Duodenum (tissue), 1 donor: ENCODE measurements around a stretch of chrX.

- PRO-cap = no peak
Observed at GRCh38 chrX:10045198-10045930, 78.2 kb downstream of the CLDN34 start.

GRCh38 chrX:10067075-10067651, 89.6 kb upstream of the CLCN4 start:
- PRO-cap = no peak

GRCh38 chrX:10105089-10105882, 51.5 kb upstream of the CLCN4 start:
- PRO-cap = no peak

- PRO-cap = no peak
Observed at GRCh38 chrX:10566726-10567635, 53.4 kb downstream of the MID1 start.

GRCh38 chrX:10769986-10770286, 149.6 kb upstream of the MID1 start:
- PRO-cap = no peak

DNA sequence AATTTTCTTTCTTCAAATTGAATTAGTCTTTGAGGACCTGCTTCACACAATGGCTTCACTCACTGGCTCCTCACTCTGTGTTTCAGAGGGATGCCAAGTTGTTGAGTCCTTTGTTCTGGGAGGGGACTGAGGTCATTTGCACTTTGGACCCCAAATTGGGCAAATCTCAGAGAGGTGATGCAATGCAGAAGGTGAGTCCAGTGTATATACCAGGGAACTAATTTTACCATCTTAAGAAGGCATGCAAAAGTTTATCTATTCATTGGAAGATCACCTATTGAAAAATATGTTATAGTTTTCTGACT, 149.9 kb upstream of the MID1 start:
- PRO-cap = no peak

GRCh38 chrX:11191587-11192377, 80.7 kb downstream of the HCCS start:
- PRO-cap = no peak

- PRO-cap = no peak
Observed at GRCh38 chrX:11309160-11309548, 15.9 kb downstream of the AMELX start.

DNA sequence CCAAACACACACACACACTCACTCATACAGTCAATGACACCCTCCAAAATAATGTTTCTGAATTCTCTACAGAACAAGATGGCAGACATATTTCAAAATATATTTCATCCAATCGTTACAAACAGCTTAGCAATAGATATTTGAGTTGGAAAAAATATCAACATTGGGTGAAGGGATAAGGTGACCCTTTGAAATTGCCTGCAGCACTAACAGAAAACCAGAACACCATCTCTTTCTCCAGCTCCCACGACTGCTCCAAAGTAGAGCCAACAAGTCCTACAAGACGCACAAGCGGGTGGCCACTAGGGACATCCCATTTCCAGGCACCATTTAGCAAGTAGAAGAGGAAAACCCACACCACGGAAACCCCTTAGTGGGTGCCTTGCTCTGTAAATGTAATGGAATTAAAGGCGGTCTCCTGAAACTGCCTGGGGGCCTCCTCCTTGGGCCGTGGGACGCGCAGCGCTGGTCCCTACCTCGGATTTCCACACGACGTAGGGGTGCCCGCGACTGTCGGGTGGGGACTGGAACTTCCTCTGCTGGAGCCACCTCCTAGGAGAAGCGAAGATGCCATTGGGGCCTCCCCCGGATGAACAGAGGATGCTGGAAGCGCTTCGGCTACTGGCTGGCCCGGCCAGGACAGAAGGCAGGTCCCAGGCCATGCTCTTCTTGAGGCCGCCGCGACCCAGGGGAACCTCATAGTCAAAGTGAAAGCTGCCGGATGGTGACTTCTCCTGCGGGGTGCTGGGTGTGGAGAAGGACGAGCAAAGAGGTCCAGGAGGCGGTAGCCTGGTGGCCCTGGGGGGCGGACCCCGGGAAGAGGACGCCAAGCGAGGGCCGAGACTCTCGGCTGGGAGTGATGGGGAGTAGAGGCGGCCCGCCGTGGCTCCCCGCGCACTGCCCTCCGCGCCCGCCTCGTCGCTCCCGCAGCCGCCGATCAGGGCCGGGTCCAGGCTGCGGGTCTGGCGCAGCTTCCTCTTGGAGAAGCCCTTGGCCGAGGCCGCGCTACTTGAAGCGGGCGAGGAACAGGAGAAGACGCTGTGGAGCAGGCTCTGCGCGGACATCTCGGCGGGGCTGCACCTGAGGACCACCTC, 1.6 kb downstream of the ARHGAP6 start:
- PRO-cap = unidirectional peak, minus-strand start at position 512 of the sequence

- PRO-cap = no peak
Observed at GRCh38 chrX:12772446-12772949, 18.7 kb upstream of the PRPS2 start.

DNA sequence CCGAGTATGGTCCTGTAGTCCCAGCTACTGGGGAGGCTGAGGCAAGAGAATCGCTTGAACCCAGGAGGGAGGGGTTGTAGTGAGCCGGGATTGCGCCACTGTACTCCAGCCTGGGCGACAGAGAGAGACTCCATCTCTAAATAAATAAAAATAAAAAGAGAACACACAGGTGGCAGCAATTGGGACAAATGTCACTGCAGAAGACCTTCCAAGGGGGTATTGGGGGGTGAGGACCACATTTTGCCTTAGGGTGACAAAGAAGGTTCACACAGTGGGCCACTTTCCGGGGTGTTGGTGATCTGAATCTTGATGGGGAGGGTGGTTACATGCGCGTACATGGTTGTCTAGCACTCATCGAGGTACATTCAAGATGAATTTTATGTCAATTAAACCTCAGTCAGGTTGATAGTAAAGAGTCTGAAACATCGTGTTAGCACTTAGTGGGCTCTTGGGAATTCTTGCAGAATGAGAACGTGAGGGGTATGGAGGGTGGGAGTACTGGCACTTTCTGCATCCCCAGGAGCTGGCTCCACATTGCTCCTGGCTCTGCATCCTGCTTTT, 20.5 kb upstream of the TMSB4X start:
- PRO-cap = no peak

- PRO-cap = no peak
Observed at GRCh38 chrX:12978954-12979567, 4.2 kb downstream of the TMSB4X start.

DNA sequence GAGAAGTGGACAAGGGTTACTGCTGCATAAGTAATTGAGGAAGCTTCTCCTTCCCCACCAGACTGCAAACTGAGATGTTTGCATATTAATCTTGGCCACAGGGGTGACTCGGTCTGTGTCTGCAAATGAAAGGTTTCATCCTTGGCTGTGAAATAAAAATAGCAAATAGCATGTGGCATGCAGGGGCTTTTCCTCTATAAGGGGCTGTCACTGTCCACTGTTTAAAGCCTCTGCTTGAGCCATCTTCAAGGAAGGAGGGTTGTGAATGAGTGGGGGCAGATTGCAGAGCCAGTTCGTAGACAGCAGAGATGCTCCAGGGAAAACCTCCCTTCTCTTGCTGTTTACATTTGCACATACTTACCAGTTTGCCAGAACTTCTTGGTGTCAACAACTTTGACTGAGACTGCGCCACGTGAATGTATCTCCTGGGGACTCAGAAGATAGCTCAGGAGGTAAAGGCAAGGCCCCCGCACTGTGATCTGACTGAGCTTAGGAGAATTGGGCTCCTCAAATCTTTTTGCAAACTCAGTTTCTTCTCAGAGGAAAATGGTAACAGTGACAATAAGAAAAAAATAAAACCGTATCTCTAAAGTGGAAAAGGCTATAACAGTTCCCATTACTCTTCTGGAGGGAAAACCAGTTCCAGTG, 33.4 kb downstream of the TMSB4X start:
- PRO-cap = no peak

GRCh38 chrX:13119512-13120401, 75.3 kb upstream of the FAM9C start:
- PRO-cap = no peak

- PRO-cap = no peak
Observed at GRCh38 chrX:13290906-13291629, 28.8 kb downstream of the ATXN3L start.

DNA sequence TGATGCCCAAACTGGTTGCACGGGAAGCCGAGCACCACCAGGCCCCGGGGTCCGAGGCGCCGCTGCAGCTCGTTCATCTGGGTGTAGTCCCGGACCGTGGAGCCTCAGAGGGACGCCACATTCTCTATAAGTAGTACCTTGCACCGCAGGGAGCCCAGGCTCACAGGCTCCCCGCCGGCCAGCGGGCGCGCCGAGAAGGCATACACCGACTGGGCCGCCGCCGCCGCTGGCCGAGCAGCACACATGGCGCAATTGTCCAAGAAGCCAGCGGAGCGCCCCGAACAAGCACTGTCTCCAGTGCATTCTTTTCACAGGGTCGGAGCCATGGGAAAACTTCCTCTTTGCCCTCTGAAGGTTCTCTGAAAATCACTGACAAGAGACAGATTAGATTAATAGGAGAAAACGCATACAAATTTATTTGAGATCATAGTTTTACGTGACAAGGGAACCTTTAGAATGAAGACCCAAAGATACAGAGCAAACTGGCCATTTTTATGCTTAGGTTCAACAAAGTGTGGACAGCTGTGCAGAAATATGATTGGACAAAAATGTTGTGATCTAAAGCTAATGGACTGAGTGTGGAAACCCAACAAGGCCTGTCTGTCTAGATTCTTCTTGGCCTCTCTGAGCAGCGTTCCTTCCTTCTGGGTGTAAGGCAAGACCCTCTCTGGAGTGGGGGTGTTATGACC, 59.4 kb upstream of the ATXN3L start:
- PRO-cap = unidirectional peak, minus-strand start at position 292 of the sequence

DNA sequence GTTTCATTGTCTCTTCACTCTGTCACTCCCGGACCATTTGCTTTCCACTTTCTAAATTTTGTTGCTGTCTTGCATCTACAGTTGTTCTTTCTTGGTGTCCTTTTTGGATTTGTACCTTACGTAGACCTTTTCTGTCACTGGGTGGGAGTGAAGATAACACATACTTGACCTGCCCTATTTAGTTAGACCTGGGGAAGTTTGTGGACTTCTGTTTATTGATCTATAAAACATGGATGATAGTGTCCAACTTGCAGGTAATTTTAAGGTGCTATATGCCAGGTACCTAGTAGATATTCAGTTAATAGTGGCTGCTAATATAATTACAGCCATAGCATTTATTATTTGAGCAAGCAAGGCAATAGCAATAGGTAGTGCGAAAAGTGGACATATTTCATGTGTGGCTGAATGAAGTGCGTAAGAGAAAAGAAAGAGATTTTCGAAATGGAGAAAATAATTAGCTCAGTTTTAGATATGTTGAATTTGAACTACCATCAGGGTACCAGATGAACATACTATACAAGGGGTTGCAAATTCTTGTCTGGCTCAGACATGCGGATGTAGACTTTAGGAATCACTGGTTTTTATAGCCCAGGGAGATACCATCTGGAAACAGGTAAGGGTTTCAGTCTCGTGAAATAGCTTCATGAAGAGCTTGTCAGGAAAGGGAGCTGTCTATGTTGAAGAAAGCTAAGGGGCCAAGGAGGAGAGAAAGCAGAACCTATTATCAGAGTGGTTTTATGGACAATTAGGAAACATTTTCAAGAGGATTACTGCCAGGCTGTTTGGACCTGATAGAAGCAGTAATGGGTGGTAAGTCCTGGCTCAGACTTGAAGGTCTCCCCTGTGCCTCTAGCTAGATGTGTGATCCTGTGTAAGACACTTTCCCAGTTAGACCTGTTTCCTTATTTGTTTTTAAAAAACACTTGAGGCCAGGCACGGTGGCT, 6.5 kb downstream of the RAB9A start:
- PRO-cap = no peak

DNA sequence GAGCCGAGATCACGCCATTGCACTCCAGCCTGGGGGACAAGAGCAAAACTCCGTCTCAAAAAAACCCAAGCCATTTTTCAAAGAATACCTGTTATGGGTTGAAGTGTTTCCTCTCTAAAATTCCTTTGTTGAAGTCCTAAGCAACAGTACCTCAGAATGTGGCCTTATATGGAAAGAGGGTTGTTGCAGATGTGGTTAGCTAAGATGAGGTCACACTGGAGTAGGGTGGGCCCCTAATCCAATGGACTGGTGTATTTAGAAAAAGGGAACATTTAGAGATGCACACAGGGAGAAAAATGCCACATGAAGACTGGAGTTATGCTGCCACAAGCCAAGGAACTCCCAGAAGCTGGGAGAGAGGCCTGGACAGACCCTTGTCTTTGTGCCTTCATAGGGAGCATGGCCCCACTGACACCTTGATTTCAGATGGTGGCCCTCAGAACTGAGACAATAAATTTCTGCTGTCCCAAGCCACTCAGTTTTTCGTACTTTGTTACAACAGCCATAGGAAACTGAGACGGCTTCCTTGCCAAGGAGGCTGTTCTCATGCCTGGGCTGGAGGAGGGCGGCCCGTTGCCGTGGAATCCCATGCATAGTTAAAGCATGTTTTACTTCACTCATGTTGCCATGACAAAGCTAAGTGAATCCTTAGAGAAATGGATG, 16.6 kb downstream of the TRAPPC2 start:
- PRO-cap = no peak

DNA sequence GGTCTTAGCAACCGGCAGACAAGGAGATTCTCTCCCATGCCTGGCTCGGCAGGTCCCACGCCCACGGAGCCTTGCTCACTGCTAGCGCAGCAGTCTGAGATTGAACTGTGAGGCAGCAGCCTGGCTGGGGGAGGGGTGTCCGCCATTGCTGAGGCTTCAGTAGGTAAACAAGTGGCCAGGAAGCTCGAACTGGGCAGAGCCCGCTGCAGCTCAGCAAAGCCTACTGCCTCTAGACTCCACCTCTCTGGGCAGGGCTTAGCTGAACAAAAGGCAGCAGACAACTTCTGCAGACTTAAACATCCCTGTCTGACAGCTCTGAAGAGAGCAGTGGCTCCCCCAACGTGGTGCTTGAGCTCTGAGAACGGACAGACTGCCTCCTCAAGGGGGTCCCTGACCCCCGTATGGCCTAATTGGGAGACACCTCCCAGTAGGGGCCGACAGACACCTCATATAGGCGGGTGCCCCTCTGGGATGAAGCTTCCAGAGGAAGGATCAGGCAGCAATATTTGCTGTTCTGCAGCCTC, 9.4 kb downstream of the TRAPPC2 start:
- PRO-cap = no peak

DNA sequence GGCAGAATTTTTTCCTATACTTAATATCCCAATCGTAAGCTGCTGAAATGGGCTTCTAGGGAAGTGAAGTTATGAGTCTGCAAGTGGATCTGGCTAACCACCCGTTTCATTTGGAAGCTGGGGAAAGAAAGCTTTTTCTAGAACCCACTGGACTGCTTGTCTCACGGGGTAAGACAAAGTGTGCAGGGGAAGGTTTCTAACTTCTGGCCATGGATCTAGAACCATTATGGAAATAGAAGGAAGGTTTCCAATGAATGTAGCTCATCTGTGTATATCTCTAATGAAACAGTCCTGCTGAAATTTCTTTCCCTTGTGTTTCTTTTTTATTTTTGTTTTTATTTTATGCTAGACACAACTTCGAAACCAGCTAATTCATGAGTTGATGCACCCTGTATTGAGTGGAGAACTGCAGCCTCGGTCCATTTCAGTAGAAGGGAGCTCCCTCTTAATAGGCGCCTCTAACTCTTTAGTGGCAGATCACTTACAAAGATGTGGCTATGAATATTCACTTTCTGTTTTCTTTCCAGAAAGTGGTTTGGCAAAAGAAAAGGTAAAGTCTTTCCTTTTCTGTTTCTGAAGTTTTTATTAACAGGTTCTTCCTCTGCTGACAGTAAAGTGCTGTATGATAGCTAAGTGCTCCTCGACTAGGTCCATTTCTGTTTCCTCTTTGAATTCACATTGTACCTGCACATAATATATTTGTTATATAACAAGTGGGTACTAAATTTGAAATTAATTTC, 1.8 kb downstream of the OFD1 start:
- PRO-cap = no peak